ENCODE results near the genes KCNG1 and ZFP64.

DNA sequence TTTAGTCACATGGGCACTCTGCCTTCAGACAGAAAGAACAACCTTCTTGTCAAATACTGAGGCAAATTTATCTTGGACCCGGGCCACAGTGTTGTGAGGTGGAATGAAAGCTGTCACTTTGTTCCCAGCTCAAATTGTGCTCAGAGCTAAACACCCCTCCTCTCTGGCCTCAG, 23.8 kb downstream of the MOCS3 start:
- RRBS = no CpG with 5 or more reads among the region's 1 CpG

- RRBS = no CpG with 5 or more reads among the region's 20 CpGs
Measured at GRCh38 chr20:51020984-51022249, 1.5 kb downstream of the KCNG1 start.

- RRBS = 1% methylated on average over 27 of the region's 119 CpGs
Measured at GRCh38 chr20:51022620-51023536, at the start of gene KCNG1. Gene KCNG1 (minus strand): TSS chr20:51023107.

DNA sequence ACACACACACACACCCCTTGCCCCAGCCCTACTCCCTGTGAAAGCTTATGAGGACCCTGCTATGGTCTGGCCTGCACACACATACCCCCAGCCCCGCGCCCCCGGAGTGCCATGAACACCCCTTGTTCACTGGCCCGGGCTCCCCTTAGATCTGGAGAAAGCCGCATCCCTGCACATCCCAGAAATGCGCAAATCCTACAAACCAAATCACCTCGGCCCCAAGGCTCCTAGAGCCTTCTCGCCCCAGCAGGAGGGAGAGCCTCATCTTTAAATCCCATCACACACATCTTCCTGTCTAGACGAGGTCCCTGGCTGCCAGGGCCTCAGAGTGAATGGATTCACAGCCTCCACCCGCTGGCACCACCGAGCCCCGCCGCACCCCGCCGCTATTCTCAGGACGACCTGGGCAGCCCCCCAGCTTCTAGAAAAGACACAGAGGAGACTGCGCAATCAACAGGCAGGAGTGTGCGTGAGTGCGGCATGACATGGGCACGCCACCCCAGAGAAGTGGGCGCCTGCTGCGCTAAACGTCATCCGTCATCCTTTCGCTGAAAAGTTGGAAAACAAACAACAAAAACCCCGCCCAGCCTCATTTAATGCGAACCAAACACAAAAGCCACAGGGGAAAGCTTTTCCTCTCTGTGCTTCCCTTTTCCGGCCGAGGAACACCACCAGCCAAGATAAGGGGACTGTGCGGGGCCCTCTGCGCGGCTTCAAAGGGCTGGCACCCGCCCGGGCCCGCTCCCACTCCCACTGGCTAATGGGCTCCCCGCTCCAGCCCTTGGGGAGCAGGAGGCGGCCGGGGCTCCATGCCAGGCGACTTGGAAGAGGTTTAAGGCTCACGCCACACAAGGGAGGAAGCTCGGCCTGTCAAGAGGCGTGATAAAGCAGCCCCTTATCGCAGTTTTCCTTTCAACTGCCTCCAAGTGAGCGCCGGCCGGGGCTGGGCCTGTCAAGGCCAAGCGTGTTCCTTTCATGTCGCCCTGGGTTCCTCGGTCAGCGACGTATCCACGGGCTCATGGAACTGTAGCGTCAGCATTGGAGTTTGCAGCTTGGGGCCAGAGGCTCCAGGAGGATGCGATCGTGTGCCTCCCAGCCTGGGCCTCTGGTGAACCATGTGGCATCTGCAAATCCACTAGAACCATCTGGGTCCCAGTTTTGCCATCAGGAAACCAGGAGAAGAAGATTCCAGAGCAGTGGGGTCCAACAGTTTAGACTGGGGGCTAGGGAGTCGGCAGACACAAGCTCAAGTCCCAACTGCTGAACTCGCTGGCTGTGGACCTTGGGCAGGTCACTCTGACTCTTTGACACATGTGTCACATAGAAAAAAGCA, 50.1 kb downstream of the NFATC2 start:
- RRBS = 38% methylated on average over 10 of the region's 57 CpGs

- RRBS = no CpG with 5 or more reads among the region's 3 CpGs
Measured at GRCh38 chr20:51512578-51513294, 29.8 kb downstream of the NFATC2 start.

- RRBS = no CpG with 5 or more reads among the region's 30 CpGs
Measured at GRCh38 chr20:51532293-51533442, 9.9 kb downstream of the NFATC2 start.

DNA sequence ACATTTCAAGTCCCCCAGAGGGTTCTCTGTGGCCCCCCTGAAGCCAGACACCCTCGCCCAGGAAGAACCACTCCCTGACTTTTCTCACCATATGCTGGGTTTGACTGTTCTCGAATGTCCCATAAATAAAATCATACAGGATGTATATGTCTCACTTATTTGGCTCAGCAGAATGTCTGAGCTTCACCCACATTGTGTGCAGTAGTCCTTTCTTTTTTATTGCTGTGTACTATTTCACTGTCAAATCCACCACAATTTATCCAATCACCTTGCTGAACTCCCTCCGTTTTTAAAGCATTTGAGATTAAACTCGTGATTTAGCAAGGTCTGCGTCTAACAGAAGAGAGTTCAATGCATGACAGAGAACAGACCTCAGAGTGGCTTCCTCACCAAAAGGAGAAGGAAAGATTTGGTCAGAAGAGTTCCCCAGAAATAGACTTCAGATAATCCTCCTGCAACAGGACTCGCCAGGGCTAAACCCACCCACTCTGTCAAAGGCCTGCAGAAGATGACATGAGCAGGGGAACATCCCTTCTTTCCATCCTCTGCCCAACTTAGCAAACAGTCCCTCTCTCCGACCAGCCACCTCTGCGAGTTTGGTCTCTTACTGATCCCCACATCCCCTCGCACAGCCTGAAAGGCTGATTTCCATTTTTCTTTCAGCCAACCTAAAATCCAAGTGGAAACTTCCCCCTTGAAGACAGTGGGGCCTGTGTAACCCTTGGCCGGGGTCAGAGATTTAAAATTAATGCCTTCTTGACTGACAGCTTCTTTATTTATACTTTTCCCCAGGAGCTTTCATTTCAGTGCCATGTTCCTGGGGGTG, 7.6 kb downstream of the NFATC2 start:
- RRBS = no CpG with 5 or more reads among the region's 10 CpGs

- RRBS = no CpG with 5 or more reads among the region's 5 CpGs
Measured at GRCh38 chr20:51628905-51629439, 86.5 kb upstream of the NFATC2 start.

- RRBS = 2% methylated on average over 6 of the region's 21 CpGs
Measured at GRCh38 chr20:52191023-52191437, 549 bp downstream of the ZFP64 start.

- RRBS = 2% methylated on average over 31 of the region's 53 CpGs
Measured at GRCh38 chr20:52191438-52191914, at the start of gene ZFP64. Gene ZFP64 (minus strand): TSS chr20:52191779.

DNA sequence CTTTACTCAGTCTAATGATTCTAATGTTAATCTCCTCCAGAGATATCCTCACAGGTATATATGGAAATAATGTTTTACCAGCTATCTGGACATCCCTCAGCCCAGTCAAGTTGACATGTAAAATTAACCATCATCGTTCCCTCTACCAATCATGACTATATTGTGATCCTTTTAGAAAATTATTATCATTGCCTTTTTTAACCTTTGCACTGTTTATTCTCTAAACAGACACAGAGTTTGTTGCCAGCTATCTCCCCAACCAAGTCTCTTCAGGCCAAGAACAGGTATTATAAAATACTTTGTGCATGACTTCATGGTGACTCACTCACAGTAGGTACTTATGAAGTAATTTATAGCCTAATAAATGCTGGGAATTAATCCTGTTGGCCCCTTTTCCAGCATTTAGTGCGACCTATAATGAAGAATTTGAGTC, 26.1 kb upstream of the TSHZ2 start:
- RRBS = no CpG with 5 or more reads among the region's 2 CpGs

GRCh38 chr20:53718132-53718732, 124.6 kb upstream of the ZNF217 start:
- RRBS = no CpG with 5 or more reads among the region's 9 CpGs

DNA sequence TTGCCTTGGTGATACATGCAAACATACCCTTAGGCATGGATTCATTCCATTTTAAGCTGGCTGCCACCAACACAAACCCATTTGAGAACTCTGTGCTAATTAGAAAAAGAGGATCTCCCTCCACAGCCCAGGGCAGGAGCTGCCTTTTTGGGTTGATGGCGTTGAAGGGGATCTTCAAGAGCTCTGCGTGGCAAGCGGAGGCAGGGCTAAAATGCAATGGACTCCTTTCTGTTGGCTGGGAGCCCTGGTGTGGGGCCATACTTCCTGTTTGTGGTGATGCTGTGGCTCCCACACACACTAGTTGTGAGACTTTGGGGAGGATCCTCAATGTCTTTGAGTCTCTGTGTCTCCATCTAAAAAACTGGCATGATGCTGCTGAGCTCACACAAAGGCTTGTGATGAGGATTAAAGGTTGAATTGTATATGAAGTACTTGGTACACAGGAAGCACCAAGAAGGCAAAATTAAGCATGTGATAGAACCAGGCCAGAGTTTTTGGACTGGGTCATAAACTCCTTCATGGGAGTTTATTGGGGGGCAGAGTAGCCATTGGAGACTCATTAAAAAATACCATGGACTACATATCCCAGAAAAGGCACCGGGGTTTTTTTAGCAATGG, 160.9 kb upstream of the ZNF217 start:
- RRBS = no CpG with 5 or more reads among the region's 4 CpGs

DNA sequence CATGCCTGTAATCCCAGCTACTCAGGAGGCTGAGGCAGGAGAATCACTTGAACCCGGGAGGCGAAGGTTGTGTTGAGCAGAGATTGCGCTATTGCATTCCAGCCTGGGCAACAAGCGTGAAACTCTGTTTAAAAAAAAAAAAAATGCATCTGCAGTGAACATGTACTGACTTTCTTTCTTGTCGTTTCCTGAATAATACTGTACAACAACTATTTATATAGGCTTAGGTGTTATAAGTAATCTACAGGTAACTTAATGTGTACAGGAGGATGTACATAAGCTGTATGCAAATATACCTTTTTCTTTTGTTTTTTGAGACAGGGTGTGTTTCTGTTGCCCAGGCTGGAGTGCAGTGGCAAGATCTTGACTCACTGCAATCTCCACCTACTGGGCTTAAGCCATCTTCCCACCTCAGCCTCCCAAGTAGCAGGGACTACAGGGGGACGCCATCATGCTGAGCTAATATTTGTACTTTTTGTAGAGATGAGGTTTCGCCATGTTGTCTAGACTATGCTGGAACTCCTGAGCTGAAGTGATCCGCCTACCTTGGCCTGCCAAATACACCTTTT, 191.6 kb upstream of the ZNF217 start:
- RRBS = no CpG with 5 or more reads among the region's 8 CpGs

DNA sequence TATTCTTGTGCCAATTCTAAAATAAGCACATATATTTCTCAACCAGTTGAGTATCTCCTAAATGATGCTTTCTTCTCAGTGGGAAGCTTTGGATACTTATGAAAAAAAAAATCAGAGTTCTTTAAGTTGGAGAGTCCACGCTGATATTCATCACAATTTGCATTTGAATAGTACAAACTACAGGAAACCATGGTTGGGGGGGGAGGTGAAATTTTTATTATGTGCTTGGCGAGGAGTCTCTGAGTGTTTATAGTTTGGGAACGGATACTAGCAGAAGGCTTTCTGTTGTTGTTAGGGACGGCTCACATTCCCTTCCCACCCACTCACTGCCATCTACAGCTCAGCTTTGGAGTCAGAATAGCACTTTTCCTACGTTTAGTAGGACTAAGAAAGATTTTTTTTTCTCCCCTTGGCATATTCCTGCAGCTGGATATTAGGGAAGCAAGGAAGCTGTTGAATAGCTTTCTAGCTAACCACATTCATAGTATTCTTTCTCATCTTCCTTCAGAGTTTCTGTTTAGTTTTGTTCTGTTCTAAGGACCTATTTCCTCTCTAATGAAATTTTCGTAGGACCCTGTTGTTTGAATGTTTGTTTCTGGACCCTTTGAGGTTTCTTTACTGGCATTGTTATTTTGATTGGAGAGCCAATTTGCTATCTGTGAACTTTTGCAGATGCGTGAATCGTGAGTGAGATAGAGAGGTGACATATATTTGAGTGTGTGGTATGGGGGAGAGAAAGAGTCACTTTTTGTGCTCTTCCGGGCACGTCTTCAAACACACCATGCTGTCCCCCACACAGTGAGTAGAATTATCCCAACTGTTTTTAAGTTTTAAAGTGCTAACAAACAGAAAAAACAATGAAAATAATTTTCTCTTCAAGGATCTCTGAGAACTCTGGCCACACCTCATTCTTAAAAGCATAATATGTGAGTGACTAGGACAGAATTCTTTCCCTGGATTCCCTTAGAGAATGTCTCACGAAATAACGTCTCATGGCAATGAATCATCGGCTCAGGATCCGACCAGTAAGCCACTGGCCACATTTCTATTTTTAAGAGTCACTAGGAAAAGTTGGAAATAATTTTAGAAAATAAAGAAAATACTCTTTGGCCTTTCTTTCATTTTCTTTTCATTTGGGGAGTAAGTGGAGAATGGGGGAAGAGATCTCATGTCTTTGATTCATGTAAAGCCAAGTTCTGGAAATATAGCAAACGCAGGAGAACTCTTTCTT, 235.4 kb upstream of the ZNF217 start:
- RRBS = no CpG with 5 or more reads among the region's 15 CpGs

DNA sequence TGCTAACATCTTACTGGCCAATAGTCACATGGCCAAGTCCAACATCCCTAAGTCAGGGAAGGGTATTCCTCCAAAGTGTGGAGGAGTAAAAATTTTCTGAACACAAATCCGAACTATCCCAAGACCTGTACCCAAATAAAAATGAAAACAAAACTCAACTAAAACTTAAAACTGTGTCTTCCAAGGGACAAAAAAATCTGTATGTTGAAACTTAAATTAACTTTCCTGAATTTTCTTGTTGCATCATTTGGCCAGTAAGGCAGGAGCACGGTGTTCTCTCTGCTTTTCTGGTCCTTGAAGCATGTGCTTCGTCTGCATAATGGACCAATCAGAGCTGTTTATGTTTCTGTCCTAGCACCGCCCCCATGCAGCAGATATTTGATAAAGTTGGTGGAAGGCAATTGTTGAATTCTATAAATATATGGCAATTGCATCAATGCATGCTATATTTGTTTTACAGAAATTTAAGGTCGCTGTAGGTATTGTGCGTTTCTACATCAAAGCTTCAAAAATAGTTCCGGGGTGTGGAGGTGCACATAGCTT, 206.5 kb downstream of the BCAS1 start:
- RRBS = 11% methylated on average over 1 of the region's 7 CpGs

DNA sequence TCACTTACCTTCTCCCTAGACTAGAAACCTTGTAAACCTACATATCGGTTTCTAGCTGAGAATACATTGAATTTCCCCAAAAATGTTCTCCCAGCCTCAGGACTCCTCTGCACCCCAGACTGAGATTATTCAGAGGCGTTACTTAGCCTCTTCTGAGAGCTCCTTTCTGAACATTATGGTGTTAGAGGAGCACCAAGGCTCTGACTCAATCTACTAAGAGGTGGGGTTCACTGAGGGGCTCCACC, 185.7 kb downstream of the BCAS1 start:
- RRBS = no CpG with 5 or more reads among the region's 2 CpGs

- RRBS = no CpG with 5 or more reads among the region's 7 CpGs
Measured at GRCh38 chr20:53901029-53901597, 169.3 kb downstream of the BCAS1 start.

- RRBS = no CpG with 5 or more reads among the region's 13 CpGs
Measured at GRCh38 chr20:53949093-53949888, 121.1 kb downstream of the BCAS1 start.

DNA sequence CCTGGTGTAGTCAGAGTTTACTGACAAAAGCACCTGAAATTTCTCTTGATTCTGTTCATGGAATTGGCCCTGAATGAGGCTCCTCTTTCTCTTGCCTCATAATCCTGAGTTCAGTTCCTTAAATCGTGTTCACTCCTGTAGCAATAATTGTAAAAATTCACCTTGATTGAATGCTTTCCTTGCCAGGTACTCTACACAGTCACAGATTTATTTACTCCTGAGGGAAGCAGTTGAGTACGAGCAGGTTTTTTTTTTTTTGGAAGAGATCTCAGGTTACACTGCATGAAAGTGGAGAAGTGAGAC, 93.1 kb upstream of the DOK5 start:
- RRBS = no CpG with 5 or more reads among the region's 2 CpGs

Measured in AG09319 (cell line).